ENCODE measurements around the genes ZAR1 and ERVMER34-1.

DNA sequence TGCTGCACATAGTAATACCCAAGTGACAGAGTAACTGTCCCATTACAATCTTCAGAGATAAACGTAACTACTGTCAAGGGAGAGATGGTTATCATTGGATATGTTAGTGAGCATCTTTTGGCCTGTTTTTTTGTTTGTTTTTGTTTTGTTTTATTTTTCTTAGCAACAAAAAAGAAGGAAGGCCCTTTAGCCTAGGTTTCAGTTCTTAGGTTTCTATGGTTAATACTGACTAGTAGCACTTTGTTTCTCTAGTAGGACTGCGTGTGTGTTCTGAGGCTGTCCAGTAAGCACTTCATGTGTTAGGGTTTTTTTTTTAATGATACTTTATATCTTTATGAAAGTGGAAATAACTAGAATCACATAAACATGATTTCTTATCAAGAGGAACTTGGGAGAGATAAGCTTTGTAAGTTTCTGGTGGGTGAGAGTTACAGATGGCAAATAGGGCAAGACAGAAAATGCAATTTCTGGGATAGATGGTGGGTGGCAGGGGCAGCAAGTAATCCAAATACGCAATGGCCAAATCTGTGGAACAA lies 59.5 kb upstream of the TXK start:
- PRO-cap = no peak

DNA sequence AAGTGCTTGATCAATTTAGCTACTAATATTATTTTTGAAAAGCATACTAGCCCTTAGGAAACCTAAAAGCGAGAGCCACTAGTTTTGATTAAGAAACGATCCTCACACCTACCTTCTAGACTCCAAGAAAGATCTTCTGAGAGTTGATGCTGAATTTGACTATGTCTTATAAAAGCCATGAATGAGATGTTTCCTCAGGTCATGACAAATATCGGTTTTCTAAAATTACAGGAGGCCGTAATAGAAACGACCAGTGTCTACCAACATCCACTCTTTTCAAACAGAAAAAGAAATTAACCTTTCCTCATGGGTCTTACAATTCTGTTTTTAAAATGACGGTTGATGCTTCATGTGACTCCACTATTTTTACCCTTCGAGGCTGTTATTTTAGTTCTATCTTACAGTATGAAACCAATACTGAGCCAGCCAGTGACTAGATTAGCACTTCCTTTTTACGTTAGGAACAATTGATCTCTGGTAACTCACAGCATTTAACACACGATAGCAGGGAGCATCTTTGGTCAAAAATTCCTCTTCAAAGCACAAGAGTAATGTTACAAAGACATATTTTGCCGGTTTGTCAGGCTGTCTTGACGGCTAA lies 62.6 kb upstream of the TXK start:
- PRO-cap = no peak

DNA sequence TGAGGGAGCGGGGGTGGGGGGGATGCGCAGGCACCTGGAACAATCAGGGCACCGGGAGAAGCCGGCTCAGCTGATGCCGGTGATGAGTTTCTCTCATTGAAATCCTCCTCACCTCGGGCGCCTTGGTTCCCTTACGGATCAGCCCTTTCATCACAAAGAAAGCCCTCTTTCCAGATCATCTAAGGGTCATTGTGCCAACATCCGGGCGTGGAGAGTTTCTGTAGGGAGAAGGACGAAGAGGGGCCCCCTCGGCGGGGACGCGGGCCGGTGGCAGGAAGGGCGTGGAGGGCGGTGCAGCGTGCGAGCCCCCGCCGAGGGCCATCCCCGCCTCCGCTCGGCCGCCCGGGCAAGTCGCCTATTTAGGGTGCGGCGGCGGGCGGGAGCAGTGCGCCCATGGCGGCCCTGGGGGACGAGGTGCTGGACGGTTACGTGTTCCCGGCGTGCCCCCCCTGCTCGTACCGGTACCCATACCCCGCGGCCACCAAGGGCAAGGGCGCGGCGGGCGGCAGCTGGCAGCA lies at the start of gene ZAR1:
TSS of gene ZAR1 (plus strand) at position 354 of the 518 bp plus-strand sequence.
- PRO-cap = no peak

GRCh38 chr4:48680932-48681417 lies 99.1 kb downstream of the FRYL start:
- PRO-cap = no peak

GRCh38 chr4:48728749-48729361 lies 51.2 kb downstream of the FRYL start:
- PRO-cap = no peak

DNA sequence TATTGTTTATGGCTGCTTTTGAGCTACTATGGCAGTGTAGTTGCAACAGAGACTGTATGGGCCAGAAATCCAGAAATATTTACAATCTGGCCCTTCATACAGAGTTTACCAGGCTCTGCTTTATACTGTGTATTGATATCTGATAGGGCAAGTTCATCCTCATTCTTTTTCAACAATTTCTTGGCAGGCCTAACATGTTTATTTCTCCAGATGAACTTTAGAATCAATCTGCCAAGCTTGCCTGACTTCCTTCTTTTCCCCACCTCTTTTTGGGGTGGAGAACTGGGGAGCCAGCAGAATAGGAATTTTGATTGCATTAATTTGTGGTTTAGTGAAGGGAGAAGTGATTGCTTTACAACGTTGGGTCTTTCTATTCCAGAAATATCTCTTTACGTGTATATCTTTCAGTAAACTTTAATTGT lies 15.9 kb downstream of the DCUN1D4 start:
- PRO-cap = no peak

- PRO-cap = no peak
These were observed 3.2 kb downstream of the LRRC66 start for GRCh38 chr4:52016930-52017435.

DNA sequence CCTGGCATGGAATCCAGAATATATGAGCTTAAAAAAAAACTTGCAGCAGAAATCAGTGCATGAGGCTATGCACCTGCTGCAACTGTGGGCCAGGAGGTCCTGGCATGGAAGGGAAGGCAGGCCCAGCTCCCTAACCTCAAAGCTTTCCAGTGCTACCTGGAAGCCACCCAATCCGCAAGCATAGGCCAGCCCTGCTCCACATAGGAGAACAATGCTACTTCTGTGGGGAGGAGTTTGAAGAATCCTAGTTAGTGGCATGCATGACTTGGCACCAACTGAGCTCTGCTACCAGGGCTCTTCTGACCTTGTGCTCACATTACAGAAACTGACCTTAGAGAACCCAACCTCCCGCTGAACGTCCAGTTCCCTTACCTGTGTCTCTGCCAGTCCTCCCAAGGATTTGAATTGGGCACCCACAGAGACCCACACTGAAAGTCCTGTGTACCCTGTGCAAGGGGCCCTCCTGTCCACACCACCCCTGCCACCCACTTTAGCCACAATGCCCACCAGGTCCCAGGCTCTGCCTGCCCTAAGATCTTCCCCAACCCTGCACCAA lies 58.8 kb downstream of the USP46 start:
- PRO-cap = no peak

DNA sequence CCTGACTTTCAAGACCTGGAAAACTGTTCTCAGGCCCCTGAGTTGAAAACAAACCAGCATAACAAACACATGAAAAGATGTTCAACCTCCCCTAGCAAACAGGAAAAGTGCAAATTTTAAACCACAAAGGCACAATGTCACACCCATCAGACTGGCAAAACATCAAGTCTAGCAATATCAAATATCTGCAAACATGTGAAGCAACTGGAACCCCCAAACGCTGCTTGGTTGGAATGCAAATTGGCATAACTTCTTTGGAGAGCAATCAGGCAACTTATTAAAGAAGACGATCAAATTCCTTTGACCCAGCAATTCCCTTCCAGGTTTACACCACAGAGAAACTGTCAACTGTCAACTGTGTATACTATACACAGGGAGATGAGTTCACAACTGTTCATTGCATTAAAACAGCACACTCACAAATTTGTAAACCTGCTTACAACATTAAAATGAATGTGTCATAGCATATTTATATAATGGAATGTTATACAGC lies 7.0 kb downstream of the USP46 start:
- PRO-cap = no peak

- PRO-cap = no peak
These were observed 1.0 kb upstream of the USP46 start for GRCh38 chr4:52660133-52660468.

GRCh38 chr4:52713744-52714432 lies 37.3 kb downstream of the ERVMER34-1 start:
- PRO-cap = no peak

DNA sequence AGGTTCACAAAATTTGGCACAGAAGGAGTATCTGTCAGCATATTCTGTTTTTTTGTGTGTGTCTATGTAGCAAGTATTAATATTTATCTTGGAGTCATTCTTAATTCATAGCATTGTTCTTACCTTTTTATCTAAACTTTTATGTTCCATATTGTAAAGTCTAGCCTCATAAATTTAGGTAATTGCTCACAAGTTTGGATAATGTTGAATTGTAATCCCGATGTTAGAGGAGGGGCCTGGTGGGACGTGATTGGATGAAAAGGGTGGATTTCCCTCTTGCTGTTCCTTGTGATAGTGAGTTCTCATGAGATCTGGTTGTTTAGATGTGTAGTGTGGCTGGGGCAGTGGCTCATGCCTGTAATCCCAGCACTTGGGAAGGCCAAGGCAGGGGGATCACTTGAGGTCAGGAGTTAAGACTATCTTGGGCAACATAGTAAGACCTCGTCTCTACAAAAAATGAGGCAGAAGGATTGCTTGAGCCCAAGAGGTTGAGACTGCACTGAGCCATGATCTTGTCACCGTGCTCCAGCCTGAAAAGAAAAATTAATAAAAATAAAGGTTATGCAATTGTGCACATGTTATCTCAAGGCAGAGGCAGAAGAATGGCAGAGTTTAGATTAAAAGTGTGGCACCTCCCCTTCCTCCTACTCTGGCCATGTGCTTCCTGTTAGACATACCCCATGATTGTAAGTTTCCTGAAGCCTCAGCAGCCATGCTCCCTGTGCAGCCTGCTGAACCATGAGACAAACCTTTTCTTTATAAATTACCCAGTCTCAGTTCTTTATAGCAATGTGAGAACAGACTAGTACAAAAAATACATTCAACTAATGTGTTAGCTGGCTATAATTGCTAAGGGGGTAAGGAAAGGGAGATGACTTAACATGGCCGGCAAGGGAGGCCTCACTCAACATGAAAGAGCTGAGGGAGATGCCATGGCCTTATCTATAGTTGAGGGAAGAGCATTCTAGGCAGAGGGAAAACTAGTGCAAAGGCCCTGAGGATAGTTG lies 36.5 kb downstream of the ERVMER34-1 start:
- PRO-cap = no peak

GRCh38 chr4:52750834-52752037 lies at the start of gene ERVMER34-1:
TSS of gene ERVMER34-1 (minus strand) at chr4:52751425.
- PRO-cap = no peak

DNA sequence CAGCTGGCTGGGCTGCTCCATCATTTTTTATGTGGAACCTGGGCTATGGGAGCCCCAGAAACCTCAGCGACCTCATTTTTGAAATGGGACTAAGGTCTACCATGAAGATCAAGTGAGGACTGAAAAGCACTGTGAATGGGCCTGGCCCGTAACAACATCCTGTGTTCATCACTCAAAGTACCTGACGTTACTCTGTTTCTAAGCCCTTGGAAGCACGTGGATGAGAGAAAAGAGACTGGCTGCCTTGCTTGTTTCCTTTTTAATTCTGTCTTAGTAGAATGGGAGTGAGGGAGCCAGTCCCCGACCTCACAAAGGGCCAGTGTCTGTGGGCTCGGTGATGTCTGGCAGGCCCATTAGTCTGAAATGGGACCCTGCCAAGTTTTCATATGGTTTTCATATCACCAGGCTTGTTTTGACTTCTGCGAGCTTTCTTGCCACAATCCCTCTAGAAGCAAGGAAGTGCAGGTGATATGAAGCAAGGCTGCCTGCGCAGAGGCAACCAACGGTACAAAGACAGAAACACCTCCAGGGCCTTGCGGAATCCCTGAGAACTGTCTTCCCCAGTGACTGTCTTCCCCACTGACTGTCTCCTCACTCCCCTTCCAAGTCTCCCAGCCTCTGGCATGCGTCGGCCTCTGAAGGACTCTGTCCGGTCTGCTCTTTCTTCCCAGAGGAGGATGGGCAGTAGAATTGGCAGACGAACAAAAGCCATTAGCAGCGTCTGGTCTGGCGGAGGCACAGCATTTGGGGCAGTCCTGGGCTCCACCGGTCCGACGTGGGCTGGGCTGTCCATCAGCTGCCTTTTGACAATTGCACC lies 20.3 kb upstream of the RASL11B start:
- PRO-cap = no peak

GRCh38 chr4:52869080-52869718 lies 7.1 kb downstream of the RASL11B start:
- PRO-cap = no peak

DNA sequence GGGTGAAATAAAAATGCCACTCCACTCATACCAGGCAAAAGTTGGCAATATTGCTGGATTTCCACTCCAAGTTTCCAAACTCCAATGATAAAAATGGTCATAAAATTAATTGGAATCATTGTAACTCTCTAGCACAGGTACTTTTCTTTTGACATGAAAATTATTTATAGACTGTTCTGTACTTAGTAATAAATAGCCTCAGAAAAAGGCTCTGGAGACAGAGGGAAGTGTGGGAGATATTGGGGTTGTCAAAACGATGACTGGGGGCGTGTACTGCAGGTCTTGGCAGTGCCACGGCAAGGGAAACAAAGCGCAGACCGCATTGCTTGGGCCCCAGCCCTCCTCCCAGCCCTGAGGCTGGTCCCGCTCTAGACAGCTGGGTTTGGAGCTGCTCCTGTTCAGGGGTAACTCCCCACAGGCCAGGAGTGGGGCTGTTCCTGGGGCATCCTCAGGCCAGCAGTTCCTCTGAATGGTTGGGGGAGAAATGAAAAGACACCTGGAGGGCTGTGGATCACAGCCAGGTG lies 131.6 kb downstream of the RASL11B start:
- PRO-cap = no peak

DNA sequence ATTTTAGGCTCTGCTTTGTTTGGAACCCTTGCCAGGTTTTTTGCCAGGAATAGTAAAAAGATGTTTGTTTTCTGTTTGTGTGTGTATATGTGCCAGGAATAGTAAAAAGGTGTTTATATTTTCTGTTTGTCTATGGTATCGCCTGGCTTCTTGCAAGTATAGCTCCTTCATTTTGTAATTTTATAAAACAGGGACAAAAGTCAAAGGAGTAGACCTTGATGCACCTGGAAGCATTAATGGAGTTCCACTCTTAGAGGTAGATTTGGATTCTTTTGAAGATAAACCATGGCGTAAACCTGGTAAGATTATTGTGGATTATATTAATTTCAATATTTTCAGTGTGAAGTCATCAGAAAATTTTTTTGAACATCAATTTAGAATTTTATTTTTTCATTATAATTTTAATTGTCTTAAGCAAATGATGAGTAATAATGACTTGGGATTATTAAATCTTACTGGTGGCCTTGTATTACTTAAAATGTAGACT lies 12.9 kb downstream of the FIP1L1 start:
- PRO-cap = no peak

DNA sequence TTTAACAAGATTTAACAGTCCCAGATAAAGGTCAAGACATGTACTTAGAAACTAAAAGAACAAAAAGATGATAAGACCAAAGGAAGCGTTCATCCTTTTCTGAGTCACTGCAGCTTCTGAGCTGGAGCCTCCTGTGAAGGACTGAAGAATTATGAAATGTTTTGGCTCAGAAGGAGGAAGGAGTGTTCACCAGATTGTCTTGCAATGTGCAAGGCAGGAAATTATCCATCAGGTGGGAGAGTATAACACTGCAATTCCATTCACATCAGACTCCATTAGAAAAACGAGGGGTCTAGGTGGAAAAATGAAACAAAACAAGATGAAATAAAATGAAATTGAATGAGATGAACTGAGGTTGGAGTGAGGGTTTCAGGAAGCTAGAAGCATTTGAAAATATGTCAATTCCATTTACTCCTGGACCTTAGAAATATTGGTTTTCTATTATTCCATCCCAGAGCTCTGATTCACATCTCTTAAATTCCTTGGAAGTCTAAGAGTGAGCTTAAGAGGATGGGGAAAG lies 186.1 kb upstream of the LNX1 start:
- PRO-cap = no peak

DNA sequence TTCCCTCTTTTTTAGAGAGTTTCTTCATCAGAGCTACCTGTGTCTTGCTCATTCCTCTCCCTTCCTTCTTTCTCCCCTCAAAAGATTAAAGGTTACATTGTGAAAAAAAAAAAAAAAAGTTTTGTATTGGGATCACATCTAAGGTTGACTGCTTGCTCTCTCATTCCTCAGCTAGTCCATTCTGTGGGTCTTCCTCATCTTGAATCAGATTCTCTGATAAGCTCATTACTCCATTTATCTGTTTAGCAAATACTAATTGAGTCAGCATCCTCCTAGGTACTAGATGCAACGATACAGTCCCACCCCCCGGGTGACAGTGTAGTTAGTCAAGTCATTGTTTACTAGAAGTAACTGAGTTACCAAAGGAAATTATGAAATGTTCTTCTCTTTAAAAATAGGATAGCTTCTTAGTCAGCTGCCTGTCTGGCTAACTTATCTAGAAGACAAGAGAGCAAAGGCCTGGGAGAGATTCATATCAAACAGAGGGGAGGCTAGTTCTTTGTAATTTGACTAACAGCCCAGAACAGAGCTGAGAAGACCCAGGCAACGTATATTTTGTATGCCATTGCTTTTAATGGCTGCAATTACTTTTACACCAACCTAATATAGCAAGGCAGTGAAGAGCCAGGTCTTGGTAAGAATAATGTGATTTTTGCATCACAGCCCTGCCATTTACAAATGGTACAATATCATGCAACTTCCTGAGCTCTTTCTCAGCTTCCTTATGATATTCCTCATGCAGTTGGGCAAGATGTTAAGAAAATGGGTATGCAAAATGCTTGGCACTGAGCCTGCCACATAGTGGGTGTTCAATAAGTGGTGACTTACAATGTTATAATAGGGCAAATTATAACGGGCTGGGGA lies 150.0 kb downstream of the CHIC2 start:
- PRO-cap = unidirectional peak, minus-strand start at position 206 of the sequence

GRCh38 chr4:53959437-53959847 lies 105.0 kb downstream of the CHIC2 start:
- PRO-cap = no peak